ENCODE measurements around the genes PLA2G4A, RGS1 and KCNT2.

DNA sequence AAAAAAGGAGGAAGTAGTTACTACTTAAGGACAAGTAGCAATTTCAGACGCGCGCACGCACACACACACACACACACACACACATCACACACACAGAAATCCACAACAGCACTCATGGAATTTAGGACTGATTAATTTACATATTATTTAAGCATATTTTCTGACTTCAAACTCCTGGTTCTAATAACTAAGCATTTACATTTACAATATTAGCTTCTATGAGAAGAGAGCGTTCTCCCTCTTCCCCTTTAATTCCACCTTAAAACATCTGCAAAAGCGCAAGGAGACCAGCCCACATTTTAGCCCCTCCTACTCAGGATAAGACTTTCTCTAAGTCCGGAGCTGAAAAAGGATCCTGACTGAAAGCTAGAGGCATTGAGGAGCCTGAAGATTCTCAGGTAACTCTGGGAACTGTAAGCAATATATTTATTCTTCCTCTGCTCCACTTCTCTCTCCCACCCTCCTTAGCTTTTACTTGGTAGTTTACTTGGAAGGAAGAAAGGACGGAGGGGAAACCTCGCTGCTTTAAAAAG is at the start of gene PLA2G4A:
Gene PLA2G4A, plus strand, starts transcription at position 312 of the 533 bp plus-strand sequence.
- PRO-cap: no peak

- PRO-cap: no peak
Measured at GRCh38 chr1:191368781-191369395, 789.4 kb upstream of the RGS18 start.

DNA sequence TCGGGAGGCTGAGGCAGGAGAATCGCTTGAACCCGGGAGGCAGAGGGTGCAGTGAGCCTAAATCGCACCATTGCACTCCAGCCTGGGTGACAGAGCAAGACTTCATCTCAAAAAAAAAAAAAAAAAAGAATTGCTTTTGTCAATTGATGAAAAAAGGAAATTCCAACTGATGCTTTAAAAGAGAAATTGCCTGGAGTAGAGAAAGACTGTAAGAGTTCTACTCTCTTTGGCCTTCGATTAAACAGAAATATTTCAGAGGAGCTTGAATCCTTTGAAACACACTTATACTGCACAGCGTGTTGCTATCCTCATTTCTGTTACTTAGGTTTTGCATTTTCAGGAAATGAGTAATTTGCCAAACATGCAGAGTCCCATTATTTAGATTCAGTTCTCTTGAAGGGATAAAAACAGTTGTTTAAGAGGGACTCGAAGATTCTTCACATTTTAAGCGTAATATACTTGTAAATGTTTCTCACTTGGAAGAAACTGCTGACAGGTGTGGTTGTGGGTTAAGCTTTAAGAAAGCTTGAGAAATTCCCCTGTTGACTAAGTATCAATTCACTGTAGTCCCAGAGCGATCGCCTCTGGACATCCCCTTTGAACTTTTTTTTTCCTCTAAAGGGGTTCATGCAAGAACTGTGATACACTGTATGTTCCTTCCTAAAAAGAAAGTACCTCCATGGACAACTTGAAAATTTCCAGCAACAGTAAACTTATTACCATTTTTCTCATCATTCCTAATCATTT is 30.7 kb upstream of the RGS1 start:
- PRO-cap: no peak

GRCh38 chr1:192575248-192576192 is at the start of gene RGS1:
Gene RGS1 (plus strand): TSS chr1:192575773.
- PRO-cap: unidirectional peak, plus-strand start at chr1:192575775

DNA sequence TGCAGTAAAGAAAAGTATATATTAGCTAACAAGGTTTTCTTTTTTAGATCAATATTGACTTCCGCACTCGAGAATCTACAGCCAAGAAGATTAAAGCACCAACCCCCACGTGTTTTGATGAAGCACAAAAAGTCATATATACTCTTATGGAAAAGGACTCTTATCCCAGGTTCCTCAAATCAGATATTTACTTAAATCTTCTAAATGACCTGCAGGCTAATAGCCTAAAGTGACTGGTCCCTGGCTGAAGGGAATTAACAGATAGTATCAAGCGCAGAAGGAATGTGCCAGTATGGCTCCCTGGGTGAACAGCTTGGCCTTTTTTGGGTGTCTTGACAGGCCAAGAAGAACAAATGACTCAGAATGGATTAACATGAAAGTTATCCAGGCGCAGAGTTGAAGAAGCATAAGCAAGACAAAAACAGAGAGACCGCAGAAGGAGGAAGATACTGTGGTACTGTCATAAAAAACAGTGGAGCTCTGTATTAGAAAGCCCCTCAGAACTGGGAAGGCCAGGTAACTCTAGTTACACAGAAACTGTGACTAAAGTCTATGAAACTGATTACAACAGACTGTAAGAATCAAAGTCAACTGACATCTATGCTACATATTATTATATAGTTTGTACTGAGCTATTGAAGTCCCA is 3.6 kb downstream of the RGS1 start:
- PRO-cap: no peak

DNA sequence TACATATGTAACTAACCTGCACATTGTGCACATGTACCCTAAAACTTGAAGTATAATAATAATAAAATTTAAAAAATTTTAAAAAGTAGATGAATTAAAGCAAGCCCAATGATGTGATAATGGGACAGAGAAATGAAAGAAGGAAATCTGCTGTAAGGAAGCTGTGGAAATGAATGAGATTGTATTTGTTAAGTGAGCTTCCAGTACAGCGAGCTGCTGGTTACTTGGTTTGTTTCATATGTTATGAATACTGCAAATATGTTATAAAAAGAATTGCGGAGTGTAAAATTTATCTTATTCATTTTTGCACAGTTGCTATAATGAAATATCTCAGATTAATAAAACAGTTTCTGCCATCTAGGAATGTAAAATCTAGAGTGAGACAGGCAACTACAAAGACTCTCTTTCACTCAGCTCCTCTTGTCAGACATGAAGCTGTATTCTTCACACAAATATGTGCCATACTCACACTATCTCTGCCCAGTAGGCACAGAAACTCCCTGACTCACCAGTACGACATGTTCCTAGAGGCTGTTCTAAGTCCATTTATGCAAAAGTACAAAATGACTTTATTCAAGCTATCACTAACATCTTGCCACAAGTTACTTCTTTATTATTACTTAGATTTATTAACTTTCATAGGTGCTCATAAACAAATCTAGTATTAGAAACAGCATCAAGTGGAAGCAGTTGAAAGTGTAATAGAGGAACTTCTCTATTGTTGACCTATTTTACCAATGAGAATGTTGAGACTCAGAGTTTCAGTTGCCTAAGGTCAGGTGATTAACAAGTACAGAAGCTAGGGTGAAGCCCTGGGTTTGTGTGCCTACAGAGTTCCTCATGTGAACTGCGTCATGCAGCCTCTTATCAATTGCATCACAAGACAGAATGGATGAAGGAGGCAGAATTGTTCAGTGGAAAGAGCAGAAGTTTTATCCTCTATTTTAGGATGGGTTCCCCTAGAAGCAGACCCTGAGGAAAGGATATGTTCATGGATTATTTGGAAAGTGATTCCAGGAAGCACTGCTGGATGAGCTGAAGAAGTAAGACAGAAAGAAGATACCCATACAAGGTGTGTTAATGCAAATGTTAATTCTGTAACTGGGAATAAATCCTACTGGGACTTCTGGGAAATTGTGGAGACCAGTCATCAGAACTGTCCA is 98.8 kb downstream of the RGS2 start:
- PRO-cap: no peak

DNA sequence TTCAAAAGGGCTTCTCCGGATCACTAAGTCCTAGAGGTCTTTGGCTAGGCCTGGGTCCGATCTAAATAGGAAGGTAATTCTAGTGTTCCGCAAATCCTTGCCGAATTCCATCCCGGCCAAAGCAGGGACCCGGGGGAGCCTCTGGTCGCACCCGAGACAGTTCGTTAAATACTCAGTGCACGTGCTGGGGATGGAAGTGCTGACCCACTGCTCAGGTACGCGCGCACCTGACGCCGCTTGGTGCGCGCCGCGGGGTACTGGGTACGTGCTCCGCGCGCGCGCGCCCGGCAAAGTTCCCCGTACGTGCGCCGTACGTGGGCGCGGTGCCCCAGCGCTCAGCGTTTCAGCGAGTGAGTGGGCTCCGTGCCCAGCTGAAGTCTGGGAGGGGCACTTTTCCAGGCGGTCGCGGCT is 315 bp upstream of the CDC73 start:
- PRO-cap: bidirectional peak, plus-strand start outside the sequence, minus-strand start at position 259 of the sequence

DNA sequence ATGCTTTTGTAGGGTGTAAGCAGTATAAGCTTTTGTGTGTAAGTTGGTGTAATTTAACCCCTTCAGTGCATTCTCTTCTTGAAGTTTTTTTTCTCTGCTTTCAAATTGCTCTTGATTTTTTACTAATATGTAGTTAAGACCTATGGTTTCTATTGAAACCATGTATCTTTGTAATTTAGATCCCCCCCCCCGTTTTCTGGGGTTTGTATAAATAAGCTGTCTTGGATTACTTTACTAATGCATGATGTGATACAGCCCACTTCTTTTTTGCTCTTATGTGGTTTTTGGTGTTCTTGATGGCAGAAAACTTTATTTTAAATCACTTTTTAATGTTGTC is 477 bp upstream of the B3GALT2 start:
- PRO-cap: no peak

DNA sequence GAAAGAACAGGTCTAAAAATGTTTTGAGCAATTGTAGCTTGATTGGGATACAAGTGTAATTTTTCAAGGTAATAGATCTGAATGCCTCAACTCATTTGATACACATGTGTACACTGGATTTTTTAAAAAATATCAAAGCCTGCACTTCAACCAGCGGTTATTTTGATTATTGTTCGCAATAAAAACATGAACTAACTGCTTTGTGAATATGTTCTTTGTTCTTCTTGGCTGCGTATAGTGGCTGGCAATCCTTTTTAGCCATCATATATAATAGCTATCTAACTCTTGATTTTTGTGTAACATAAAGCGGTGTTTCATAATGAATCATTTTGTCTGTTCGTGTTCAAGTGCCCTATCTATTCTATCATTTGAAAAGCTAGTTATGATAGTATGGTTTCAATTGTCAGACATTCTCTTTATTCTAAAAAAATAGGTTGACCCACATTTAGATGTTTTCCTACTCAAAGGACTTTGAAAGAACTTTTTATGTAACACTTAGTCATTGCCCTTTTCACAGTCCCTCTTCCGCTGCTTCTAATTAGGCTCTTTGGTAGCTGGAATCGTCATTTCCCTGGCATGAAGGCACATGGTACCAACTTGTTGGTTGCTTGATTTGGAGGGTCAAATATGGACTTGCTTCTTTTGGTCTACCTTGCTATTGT is 272.1 kb upstream of the B3GALT2 start:
- PRO-cap: no peak

DNA sequence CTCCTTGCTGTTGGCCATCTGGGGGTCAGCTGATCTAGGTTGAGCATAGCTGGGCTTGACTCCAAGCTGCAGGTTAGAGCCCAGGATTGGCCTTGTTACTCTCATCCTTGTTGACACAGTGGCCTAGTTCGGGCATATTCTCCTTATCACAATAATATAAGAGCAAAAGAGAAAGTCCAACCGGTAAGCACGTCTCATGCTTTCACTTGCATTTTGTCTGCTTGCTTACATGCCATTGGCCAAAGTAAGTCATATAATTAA is 456.1 kb downstream of the KCNT2 start:
- PRO-cap: no peak

- PRO-cap: no peak
Measured at GRCh38 chr1:196608303-196609442, at the start of gene KCNT2. Gene KCNT2 (minus strand): TSS chr1:196608440.

DNA sequence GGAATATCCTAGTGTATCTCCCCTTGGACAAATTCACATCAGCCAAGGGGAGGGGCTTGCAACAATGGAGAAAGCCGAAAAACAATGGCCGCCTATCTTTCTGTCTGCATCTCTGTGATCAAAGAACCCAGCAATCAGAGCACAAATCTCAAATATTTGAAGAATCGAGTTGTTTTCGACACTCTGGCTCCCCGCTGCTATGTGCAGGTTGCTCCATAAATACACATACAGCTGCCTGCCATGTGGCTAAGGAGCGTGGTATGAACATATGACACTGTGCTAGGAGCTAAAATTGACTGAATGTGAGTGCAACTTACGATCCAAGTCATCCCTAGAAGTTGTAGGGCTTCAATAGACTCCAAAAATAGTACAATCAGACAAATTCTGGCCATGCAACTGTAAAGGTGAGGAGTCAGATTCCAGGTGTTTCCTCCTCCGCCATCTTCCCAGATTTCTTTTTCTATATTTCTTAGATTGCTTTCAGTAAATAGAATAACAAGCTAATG is 8.6 kb downstream of the CFHR4 start:
- PRO-cap: no peak

GRCh38 chr1:197733369-197734090 is 41.8 kb downstream of the DENND1B start:
- PRO-cap: no peak

- PRO-cap: no peak
Measured at GRCh38 chr1:197884050-197884249, 18.5 kb upstream of the C1orf53 start.

DNA sequence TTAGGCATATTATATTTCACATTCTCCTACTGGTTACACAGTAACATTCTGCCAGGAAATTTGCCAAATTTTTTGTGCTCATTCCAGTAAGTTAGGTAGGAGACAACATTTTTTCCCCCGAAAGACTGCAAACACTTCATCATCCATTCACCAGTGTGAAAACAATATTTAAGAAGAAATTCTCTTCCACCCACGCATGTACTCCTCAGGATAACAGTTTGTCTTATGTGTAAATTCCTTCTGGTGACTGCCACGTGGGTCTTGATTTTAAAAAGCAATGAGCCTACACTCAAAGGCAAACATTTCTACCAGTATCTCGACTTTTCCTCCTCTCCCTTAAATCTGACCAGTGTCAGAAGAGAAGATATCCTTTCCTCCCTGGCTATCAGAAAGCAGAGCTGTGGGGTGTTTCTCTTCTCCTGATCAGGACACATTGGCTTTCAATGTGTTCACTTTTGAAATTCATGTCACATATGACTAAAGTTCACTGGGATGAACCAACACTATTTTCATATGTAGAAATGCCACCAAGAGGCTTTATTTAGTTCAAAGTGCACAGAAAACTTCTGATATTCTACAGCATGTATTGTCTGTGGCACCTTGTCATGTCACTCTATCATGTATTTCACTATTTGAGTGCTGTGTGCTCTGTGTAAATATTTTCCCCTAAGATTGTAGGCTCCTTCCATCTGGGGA is 38.5 kb downstream of the LHX9 start:
- PRO-cap: no peak

GRCh38 chr1:198162432-198163219 is 5.8 kb downstream of the NEK7 start:
- PRO-cap: no peak

GRCh38 chr1:198167297-198168187 is 10.7 kb downstream of the NEK7 start:
- PRO-cap: no peak

DNA sequence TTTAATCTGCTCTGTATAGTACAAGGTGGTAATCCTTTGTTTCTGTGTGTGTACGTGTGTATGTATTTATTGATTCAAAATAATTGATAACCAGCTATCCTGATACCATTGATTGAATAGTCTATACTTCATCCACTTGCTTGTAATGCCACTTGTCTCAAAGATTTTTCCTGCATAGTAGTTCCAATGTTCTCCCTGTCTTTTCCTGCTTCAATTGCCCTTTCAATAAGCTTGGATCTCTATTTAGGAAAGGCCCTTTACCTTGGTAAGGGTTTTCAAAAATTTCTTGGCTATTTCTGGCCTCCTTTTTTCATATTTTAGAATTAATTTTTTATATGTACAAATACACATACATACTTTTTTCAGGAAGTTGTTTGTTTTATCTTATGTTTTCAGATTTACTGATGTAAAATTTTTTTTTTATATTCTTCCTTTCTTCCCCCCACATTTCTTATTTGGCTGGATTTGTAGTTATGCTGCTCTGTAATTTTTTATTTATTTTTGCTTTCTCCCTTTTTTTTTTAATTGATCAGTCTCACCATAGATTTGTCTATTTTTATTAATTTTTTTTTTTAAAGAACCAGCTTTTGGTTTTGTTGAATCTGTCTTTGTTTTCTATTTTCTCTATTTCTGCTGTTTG is 35.1 kb downstream of the NEK7 start:
- PRO-cap: no peak

DNA sequence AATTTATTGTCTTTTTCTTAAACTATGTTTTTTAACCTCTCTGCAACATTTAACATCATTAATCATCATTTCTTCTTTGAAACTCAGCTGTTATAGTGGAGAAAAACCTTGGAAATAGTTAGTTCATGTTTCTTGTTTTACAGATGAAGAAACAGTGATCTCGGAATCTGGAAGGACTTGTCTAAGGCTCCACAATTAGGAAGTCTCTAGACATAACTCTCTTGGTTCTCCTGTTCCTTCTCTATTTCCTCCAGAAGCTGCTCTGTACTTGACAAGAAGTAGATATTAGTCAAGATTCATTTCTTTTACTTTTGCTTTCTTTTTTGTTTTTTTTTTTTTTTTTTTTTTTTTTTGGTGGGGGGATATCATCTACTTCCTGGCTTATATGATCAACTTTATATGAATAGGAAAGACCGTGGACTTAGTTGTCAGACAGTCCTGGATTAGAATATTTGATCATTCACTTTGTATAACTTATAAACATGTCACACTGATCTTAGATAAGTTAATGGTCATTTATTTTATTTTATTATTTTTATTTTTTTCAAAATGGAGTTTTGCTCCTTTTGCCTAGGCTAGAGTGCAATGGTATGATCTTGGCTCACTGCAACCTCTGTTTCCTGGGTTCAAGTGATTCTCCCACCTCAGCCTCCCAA is 25.9 kb upstream of the PTPRC start:
- PRO-cap: no peak

DNA sequence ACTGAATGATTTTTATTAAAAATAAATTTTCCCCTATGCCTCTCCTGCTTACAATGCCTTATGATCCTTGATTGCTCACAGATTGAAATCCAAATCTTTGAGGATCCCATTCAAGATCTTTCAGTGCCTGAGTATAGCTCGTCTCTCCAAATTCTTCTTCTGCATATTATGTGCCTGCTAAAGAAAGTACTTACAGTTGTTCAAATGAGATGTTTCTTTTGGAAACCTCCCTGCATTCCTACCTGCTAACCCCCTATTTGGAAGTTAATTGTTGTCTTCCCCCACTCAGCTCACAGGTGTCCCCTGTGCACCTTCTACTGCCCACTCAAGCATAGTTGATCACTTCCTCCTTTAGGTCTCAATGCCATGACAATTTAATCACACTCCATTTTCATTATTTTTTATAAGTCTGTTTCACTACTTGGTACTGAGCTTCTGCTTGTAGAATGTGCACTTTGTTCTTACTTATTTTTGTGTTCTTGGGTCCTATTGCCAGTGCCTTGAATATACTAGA is 16.3 kb upstream of the PTPRC start:
- PRO-cap: no peak

All from aorta (tissue), 1 donor.